ENCODE results near the gene EIF5A2.

GRCh38 chr3:169664256-169664657 lies 745 bp upstream of the MECOM start:
- CAGE, long polyA plus RNA = no peak
- RRBS = 13% methylated on average over 4 of the region's 11 CpGs

DNA sequence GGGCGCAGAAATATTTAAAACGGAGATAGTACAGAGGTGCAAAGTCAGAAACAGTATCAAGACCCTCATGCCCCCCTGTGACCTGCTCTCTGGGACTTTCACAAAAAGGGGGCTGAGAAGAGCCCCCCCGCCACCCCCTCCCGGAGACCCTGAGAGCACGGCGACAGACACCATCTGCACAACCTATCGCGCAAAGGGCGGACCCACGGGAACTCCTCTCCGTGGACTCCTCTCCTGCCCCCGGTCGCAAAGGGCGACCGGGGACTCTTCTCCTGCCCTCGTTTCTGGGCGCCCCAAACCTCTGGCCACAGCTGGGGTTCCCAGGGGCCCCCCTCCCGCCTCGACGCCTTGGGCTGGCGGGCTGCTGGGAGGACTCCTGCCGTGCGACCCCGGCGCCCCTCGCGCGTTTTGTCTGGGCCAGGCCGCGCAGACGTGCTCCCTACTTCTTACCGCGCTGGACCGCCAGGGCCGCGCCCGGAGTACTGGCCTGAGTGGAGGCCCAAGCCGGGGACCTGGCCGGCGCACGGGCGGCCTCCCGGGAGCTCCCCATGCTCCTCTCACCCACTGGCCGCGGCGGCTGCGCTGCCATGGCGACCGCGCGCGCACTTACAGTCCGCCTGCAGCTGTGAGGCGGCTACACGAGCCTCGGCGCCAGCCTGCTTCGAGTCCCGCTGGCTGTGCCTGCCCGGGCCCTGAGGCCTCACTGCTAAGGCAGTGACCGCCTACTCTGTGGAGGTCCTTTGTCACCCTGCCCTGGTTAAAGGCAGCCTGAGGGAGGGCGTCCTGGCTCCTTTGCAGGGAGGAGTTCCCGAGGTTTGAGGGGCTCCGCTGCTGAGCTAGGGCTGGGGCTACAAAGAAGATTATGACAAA lies 475 bp upstream of the LRRIQ4 start:
- CAGE, long polyA plus RNA = no peak
- RRBS = 2% methylated on average over 17 of the region's 64 CpGs

DNA sequence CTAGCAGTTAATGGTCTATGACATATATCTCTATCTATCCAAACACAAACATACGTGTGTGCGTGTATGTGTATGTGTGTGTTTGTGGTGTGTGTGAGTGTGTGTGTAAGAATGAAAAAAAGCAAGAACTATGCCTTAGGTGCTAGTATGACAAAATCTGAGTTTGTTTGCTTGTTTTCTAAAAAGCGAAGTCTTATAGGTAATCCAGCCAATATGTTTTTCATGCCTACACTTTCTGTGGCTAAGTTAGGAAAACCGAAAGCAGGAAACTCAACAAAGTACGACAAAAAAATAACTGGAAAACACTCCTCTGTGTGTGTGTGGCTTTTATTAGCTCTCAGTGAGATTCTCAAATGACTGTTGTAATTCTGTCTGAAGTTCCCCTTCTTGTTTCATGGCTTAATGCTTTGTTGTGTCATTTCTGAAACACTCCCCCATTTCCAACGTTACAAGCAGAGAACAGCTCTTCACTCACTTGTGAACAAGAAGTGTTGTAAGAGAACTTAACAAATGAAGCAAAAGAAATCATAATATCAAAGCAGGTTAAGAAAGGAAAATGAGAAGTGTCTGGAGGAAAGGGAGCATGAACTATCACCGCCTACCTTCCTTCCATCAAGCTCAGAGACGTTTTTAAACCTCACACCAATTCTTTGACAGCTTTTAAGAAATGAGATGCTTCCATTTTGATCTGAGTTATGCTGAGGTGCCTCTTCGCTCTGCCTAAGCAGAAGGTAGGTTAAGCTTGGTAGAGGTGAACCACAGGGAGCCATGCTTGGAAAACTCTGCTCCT lies 12.5 kb upstream of the SEC62 start:
- CAGE, long polyA plus RNA = no peak
- RRBS = no CpG with 5 or more reads among the region's 9 CpGs

- CAGE, long polyA plus RNA = no peak
- RRBS = no CpG with 5 or more reads among the region's 2 CpGs
Observed at GRCh38 chr3:170007141-170007340, 30.8 kb upstream of the GPR160 start.

DNA sequence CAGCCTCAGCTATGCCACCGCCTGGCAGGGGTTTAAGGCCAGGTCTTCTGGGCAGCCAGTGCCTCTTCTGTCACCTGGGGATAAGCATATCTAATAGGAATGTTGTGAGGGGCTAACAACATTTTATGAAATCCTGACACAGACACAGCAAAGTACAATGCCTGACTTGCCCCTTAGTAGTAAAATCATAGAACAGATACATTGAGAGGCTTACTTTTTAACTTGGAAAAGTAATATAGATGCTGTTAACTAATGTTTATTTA lies 8.6 kb downstream of the GPR160 start:
- CAGE, long polyA plus RNA = no peak
- RRBS = no CpG with 5 or more reads among the region's 1 CpG

GRCh38 chr3:170141339-170142071 lies 40.0 kb downstream of the PHC3 start:
- CAGE, long polyA plus RNA = no peak
- RRBS = no CpG with 5 or more reads among the region's 8 CpGs

GRCh38 chr3:170227008-170227764 lies 5.0 kb downstream of the PRKCI start:
- CAGE, long polyA plus RNA = no peak
- RRBS = no CpG with 5 or more reads among the region's 5 CpGs

- CAGE, long polyA plus RNA = no peak
- RRBS = no CpG with 5 or more reads among the region's 5 CpGs
Observed at GRCh38 chr3:170278550-170279338, 56.5 kb downstream of the PRKCI start.

- CAGE, long polyA plus RNA = no peak
- RRBS = 10% methylated on average over 3 of the region's 19 CpGs
Observed at GRCh38 chr3:170420309-170421016, 1.8 kb downstream of the CLDN11 start.

- CAGE, long polyA plus RNA = no peak
- RRBS = no CpG with 5 or more reads among the region's 29 CpGs
Observed at GRCh38 chr3:170584191-170585099, 1.4 kb downstream of the SLC7A14 start.

DNA sequence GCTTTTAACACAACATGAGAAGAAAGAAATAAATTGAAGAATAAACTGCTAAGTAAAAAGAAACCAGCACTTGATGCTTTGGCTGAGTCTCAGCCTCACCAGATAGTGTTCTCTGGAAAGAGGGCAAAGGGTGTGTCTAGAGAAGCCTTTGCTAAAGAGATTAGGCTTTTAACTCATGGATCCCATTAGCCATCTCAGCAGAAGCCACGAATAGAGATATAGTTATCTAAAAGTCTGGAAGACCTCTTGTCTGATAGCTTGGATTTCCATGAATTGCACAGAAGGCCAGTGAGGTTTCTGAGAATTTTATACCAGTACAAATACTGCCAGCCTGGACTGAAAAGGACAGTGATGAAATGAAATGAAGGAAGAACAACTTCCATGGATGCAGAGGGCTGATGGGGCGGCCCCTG lies 91.4 kb downstream of the RPL22L1 start:
- CAGE, long polyA plus RNA = no peak
- RRBS = no CpG with 5 or more reads among the region's 2 CpGs

- CAGE, long polyA plus RNA = no peak
- RRBS = no CpG with 5 or more reads among the region's 22 CpGs
Observed at GRCh38 chr3:170884150-170884992, 14.4 kb upstream of the RPL22L1 start.

GRCh38 chr3:170908517-170909274 lies at the start of gene EIF5A2:
EIF5A2 (minus strand) TSS chr3:170908637.
- CAGE, long polyA plus RNA = start-site peak on the minus strand at chr3:170908591-170908638, 45 and 164 reads in 2 replicates
- RRBS = 3% methylated on average over 16 of the region's 55 CpGs

DNA sequence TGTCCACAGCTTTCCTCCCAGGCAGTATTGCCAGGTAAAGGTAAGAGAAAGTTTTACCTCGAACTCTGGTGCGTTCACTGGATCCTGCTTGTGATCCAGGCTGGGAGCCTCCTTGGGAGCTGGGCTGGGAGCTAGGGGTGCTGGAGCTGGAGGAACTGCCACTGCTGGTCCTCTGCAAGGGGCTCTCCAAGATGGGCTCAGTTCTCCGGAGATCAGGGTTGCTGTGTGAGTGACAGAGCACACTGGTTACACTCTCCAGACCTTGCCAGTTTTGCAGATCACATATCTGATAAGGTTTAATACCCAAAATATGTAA lies 84.1 kb upstream of the SLC2A2 start:
- CAGE, long polyA plus RNA = no peak
- RRBS = no CpG with 5 or more reads among the region's 3 CpGs

DNA sequence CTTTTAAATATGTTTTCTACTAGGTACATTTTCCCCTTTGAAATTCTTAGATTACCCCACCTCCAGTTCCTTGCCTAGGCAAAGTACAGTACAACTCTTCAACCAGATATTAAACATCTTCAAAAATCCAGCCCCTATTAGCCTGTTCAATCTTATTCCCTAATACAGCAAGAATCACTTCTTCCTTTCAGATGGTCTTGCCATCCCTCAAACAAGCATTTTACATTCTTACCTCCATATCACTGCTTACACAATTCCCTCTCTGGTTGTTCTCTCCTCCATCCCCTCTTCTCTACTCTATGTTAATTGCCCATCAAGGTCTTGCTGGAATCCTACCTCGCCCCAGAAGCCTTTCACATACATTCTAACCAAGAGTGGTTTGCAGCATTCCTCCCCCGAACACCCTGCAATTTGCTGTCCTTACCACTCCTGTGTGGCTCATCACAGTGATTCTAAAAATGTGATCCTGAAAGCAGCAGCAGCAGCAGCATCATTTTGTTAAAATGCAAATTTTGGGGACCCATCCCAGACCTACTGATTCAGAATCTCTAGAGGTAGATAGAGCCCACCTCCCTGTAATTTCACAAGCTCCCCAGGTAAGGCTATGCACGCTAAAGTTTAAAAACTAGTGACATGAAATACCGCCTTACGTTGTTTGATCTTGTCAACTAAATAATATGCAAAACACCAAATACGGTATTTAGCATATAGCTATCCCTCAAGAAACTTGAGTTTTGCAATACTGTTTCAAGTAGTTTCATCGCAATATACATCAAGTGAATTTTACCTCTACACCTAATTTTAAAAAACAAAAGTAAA lies 30.5 kb downstream of the TNIK start:
- CAGE, long polyA plus RNA = no peak
- RRBS = no CpG with 5 or more reads among the region's 7 CpGs

DNA sequence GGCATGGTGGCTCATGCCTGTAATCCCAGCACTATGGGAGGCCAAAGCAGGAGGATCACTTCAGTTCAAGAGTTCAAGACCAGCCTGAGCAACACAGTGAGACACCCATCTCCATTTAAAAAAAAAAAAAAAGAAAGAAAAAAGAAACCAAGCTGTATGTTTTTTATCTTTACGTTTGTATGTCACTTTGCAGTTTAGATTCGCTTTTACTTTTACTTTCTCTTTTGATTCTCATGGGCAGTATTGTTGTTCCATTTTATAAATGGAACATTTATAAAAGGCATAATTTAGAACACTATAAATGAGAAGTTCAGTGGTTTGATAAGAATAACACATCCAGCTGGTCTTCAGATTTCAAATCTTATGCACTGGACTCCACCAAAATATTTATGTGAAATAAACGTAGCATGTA lies 31.2 kb upstream of the TNIK start:
- CAGE, long polyA plus RNA = no peak
- RRBS = no CpG with 5 or more reads among the region's 3 CpGs

DNA sequence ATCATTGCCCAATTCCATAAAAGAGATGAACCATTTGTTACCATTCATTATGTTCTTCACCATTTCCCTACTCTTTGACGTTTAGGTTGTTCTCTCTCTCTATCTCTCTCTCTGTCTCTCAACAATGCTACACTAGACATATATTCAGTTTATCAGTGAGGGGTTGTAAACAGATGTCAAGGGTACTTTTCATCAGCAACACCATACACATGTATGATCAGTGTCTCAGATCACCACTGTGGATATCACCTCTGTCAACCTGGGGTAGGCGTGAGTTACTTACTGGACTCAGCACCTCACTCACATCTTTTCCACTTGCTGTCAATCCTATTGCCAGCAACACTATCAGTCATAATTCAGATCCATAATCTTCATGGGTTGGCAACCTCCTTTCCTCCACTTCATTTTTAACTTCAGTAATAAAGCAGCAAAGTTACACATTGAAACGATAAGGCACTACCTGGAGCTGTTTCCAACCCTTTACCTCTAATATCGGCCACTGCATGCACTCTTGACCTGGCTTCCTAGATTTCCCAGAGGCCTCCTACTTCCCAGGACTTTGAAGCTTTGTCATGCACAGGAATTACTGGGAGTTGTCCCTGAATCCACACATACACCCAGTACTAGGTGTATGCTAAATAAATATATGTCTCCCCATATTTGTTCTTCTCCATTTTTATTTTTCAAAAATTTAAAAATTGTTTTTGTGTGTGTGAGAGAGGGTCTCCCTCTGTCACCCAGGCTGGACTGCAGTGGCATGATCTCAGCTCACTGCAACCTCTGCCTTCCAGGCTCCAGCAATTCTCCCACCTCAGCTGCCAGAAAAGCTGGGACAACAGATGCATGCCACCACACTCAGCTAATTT lies 126.2 kb downstream of the PLD1 start:
- CAGE, long polyA plus RNA = no peak
- RRBS = no CpG with 5 or more reads among the region's 4 CpGs

GRCh38 chr3:171753965-171754559 lies 56.2 kb downstream of the PLD1 start:
- CAGE, long polyA plus RNA = no peak

GRCh38 chr3:171770694-171771634 lies 39.3 kb downstream of the PLD1 start:
- CAGE, long polyA plus RNA = no peak
- RRBS = no CpG with 5 or more reads among the region's 10 CpGs

GRCh38 chr3:171791207-171792386 lies 18.7 kb downstream of the PLD1 start:
- CAGE, long polyA plus RNA = no peak
- RRBS = no CpG with 5 or more reads among the region's 10 CpGs

All from AG04450 (cell line).